HEK293 (cell line): Measurements from ENCODE around the genes MRPS18C and GPAT3.

GRCh38 chr4:83083728-83084797 lies 30.5 kb downstream of the PLAC8 start:
- PRO-cap = no peak
- RRBS, 2 experiments = no CpG with 5 or more reads among the region's 20 CpGs

DNA sequence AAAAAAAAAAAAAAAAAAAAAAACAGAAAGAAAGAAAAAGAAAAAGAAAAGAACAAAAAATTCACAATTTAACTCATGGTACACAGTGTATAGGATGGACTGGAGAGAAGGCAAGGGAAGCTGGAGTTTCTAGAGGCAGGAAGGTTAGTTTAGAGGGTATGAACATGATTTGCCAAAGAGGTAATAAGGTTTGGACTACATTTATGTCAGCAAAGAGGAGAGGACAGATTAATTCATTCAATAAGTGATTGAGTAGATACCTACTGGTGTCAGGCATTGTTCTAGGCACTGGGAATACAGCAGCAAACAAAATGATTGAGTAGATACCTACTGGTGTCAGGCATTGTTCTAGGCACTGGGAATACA lies 25.8 kb downstream of the PLAC8 start:
- PRO-cap = no peak

DNA sequence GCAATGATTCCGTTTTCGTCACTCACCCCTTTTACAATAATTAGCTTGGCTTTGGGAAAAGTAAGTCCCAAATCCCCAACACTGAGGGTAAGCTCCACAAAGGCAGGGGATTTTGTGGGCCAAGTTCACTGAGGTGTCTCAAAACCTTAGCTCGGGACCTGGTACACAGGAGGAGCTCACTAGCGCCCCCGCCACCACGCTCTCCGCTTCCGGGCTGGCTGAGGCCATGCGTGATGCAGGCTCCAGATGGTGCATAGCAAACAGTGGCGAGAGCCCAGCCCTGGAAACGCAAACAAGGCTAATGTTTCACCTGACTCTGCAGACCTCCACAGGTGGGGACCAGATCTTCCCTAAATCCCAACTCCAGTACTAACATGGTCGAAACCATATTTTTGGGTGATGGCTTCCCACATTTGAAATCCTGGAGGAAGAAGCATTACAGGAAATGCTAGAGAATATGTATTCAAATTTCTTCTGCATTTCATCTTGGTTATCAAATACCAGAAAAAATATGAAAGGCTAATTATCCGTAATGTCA lies 4.1 kb downstream of the PLAC8 start:
- PRO-cap = bidirectional peak, plus-strand start at position 208 of the sequence, minus-strand start at position 165 of the sequence
- RRBS, 2 experiments = no CpG with 5 or more reads among the region's 13 CpGs

DNA sequence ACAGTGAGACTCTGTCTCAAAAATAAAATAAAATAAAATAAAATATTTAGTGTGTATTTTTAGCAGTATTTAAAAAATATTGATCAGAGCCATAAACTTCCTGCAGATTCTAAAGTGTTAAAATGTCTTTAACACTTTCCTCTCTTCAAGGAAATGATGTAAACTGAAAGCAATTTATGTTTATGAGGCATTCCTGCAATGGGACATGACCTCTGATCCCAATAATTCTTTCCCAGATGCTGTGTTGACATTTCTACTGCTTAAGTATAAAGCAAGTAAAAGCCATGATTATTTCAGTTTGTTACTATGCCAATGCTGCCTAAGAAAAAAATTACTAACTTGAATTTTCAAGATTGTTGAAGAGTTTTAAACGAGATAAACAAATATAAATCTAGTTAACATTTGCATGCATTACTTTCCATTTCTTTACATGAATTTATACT lies 29.0 kb downstream of the COQ2 start:
- PRO-cap = no peak
- RRBS, 2 experiments = no CpG with 5 or more reads among the region's 1 CpG

GRCh38 chr4:83455695-83456308 lies at the start of gene MRPS18C:
Gene MRPS18C (plus strand): TSS chr4:83456058.
- PRO-cap = bidirectional peak, plus-strand start at chr4:83456041, minus-strand start at chr4:83455816
- RRBS, 2 experiments = 1 to 2% methylated on average over 5 of the region's 37 CpGs

DNA sequence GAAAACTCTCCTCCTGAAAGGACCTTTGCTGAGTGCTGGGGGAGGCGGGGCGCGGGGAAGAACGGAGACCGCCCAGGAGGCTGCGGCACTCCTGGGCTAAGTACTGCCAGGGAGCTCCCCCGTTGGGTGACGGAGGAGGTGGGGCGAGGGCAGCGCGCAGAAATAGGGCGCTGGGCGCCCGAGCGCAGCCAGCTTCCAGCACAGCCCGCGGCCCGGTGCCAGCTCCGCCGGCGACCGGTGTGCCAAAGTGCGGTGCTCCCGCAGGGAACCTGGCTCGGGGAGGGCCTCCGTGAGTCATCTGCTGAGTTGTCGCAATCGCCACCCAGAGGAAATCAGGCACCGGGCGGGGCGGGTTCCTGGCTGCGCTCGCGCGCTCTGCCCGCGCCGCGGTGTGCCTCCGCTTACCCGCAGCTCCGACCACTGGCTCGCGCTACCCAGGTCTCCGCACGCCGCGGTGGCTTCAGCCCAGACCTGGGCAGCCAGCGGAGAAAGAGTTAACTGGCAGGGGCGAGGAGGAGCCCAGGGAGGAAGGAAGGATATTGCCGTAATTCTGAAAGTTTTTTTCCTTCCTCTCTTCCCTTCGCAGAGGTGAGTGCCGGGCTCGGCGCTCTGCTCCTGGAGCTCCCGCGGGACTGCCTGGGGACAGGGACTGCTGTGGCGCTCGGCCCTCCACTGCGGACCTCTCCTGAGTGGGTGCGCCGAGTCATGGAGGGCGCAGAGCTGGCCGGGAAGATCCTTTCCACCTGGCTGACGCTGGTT lies at the start of gene GPAT3:
GPAT3 (plus strand) TSS at position 191 of the 759 bp plus-strand sequence.
- PRO-cap = bidirectional peak, plus-strand start at position 325 of the sequence, minus-strand start at position 241 of the sequence; bidirectional peak, plus-strand start at position 672 of the sequence, minus-strand start at position 634 of the sequence
- RRBS, 2 experiments = 0% methylated on average over 3 to 6 of the region's 65 CpGs

DNA sequence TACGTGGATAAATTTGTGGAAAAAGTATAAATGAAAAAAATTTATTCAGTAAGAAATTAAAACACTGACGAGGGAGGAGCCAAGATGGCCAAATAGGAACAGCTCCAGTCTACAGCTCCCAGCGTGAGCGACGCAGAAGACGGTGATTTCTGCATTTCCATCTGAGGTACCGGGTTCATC lies 372.5 kb downstream of the NKX6-1 start:
- PRO-cap = unidirectional peak, plus-strand start at position 59 of the sequence
- RRBS, 2 experiments = no CpG with 5 or more reads among the region's 7 CpGs

DNA sequence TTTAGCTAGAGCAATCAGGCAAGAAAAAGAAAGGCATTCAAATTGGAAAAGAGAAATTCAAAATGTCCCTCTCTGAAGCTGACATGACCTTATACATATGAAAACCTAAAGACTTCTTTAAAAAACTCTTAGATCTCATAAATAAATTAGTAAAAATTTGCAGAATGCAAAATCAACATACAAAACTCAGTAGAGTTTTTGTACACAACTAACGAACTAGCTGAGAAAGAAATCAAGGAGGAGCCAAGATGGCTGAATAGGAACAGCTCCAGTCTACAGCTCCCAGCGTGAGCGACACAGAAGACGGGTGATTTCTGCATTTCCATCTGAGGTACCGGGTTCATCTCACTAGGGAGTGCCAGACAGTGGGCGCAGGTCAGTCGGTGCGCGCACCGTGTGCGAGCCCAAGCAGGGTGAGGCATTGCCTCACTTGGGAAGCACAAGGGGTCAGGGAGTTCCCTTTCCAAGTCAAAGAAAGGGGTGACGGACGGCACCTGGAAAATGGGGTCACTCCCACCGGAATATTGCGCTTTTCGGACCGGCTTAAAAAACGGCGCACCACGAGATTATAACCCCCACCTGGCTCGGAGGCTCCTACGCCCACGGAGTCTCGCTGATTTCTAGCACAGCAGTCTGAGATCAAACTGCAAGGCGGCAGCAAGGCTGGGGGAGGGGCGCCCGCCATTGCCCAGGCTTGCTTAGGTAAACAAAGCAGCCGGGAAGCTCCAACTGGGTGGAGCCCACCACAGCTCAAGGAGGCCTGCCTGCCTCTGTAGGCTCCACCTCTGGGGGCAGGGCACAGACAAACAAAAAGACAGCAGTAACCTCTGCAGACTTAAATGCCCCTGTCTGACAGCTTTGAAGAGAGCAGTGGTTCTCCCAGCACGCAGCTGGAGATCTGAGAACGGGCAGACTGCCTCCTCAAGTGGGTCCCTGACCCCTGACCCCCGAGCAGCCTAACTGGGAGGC lies 200.3 kb downstream of the NKX6-1 start:
- PRO-cap = bidirectional peak, plus-strand start at position 235 of the sequence, minus-strand start at position 254 of the sequence; unidirectional peak, minus-strand start at position 432 of the sequence; unidirectional peak, minus-strand start at position 622 of the sequence; unidirectional peak, minus-strand start at position 651 of the sequence
- RRBS, 2 experiments = no CpG with 5 or more reads among the region's 31 CpGs

DNA sequence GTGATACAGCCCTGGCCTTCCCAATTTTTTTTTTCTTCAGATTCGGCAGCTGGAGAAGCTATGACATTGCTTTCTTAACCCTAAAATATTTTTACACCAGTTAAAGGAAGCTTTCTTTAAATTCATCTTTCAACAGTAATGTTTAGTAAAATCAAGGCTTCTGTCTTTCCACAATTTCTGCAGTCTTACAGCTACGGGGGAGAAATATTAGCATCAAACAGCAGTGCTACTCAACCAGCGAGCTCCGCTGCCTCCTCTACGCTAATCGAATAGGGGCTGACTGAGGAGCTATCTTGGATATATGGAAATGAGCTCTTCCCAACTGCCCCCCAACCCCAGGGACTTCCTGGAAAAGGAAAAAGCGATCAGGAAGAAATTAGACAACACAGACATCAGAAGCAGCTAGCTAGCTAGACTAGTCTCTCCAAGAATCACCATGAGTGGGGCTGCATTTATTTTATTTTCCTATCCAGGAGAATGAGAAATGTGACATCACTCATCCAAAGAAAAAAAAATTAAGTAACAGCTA lies 7.7 kb downstream of the NKX6-1 start:
- PRO-cap = no peak
- RRBS, 2 experiments = no CpG with 5 or more reads among the region's 7 CpGs

DNA sequence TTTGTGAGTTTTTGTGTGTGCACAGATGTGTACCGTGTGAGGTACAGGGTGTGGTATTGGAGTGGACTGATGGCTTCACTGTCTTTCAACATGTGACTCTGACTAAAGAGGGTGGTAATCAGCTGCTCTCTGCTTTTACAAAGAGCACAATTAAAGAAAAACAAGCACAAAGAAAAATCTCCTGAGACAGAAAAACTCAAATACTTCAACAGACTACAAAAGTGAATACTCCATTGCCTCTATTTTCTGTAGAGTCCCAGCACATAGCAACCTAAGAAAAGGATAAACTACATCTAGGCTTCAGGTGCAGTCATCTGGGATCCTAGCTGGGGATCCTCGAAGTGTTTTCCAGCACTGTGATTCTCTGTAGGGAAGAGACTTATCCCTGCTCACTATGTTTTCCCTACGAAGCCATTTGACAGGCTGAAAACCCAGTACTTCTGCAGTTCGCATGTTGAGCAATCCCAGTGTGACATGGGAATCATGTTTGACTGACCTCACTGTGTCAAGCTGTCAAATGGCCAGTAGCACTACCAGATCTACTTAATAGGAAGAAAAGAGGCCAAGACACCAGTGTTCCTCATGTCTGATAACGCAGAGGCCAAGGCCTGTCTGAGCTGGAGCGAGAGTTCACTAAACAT lies 100.4 kb downstream of the CDS1 start:
- PRO-cap = no peak
- RRBS, 2 experiments = no CpG with 5 or more reads among the region's 6 CpGs

- PRO-cap = no peak
- RRBS, 2 experiments = no CpG with 5 or more reads among the region's 4 CpGs
Measured at GRCh38 chr4:84814254-84814902, 152.1 kb downstream of the WDFY3 start.

DNA sequence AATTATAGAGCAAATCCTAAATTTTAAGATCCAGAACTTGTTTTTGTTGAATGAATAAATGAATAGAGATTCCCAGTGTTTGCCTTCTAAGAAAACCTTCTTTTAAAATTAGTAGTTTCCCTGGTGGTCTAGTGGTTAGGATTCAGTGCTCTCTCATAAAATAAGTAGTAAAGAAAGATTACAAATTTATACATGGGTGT lies 152.7 kb upstream of the ARHGAP24 start:
- PRO-cap = no peak

DNA sequence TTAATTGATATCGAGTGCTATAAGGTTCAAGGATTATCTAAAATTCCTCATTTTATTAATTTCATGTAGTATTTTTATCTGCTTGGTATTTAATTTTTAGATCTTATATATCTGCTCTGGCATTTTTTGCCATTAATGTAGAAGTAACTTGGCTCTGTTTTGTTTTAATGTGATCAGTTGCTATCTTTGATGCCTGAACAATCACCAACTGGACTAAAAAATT lies 18.2 kb upstream of the ARHGAP24 start:
- PRO-cap = unidirectional peak, minus-strand start at position 153 of the sequence
- RRBS, 2 experiments = no CpG with 5 or more reads among the region's 1 CpG

DNA sequence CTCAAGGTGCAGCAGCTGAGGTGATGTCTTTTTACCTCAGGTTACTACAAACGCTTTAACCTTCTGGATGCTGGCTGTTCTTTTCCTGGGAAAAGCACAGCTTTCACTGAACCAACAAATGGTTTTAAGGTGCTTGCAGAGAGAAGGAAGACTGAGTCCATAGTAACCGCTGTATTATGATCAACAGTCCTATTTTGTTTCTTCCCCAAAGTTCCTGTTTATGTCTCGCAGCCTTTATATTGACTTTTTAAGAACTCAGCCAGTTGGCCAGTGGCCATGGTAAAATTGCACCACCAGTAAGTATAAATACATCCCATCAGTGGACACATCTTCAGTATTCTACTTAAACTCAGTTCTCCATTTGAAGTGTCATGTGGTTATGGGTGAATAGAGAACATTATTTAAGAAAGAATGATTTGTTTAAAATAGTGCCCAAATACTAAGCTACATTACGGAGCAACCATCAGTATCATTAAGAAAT lies 286.9 kb downstream of the ARHGAP24 start:
- PRO-cap = no peak
- RRBS, 2 experiments = no CpG with 5 or more reads among the region's 4 CpGs

DNA sequence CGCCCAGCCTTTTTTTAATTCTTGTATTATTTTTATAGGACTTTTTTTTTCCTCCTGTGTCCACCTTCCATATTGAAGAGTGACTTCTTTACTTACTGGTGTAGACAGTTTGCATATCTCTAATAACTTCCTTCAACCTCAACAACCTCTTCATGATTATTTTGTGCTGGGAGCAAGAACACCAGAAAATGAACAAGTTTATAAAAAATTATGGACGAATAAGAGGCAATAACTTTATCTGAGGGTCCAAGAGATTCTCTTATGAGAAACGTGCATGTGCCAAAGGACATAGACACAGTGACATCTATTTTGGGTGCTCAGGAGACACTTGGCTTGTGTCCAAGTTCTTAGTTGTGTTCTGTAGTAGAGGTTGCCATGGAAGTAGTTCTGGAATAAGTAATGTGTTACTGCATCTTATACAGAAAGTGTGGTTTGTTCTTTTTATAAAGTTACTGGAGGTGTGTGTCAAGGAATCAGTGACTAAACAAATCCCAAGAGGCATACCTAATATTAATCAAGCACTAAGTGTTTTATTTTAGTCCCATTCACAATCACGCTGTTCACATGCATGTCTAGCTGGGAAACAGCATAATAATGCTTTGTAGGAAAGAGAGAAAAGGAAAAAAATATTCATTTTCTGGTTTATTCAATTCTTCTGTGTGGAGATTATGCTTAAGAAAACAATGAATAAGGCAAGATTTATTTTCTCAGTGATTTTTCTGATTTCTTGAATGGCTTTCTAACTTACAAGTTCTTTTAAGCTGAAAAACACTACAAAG lies 305.7 kb downstream of the ARHGAP24 start:
- PRO-cap = no peak
- RRBS, 2 experiments = no CpG with 5 or more reads among the region's 4 CpGs

GRCh38 chr4:85783268-85784071 lies 308.5 kb downstream of the ARHGAP24 start:
- PRO-cap = no peak
- RRBS, 2 experiments = no CpG with 5 or more reads among the region's 3 CpGs

DNA sequence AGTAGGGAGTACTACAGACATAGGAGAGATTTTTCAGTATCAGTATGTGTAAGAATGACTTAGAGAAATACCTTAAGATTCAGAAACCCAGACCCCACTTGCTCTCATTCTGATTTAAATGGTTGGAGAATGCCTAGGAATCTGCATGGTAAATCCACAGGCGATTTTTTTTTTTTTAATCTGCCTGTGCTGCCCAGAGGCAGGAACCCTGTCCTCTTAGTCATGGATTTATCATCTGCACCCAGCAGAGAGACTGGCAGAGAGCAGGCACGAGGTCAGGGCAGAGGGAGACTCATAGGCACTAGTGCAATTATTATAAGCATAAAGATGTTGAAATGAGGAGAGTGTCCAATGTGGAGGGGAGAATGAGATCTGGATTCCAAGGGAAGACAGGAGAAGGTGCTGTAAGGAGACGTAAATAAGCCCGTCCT lies 406.4 kb downstream of the MAPK10 start:
- PRO-cap = no peak
- RRBS, 2 experiments = no CpG with 5 or more reads among the region's 4 CpGs

GRCh38 chr4:86334053-86335118 lies 25.5 kb downstream of the MAPK10 start:
- PRO-cap = no peak
- RRBS, 2 experiments = no CpG with 5 or more reads among the region's 2 CpGs

- PRO-cap = no peak
- RRBS, 2 experiments = no CpG with 5 or more reads among the region's 2 CpGs
Measured at GRCh38 chr4:86452008-86452278, 92.1 kb upstream of the MAPK10 start.

GRCh38 chr4:86595909-86596248 lies 1.8 kb downstream of the PTPN13 start:
- PRO-cap = no peak
- RRBS, 2 experiments = no CpG with 5 or more reads among the region's 3 CpGs